Epithelial cell of alveolus of lung (primary cell): Measurements from ENCODE around the gene CTRC.

DNA sequence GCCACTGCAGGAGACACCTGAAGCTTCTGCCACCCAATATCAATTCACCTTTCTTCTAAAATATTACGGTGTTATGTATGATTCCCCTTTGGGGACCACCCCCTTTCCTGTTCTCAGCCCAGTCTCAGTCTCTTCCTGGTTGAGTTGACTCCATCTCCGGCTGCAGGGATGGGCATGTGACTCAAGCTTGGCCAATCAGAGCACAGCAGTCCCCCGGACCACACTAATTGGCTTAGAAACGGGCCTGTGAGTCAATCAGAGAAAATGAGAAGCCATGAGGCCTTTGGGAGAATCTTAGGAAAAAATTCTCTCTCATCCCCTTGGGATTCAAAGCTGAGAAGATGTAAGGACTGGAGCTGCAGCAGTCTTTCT is 10.8 kb upstream of the FHAD1 start:
- RAMPAGE, long total RNA, result no peak
- RRBS, result 53% methylated on average over 2 of the region's 4 CpGs

DNA sequence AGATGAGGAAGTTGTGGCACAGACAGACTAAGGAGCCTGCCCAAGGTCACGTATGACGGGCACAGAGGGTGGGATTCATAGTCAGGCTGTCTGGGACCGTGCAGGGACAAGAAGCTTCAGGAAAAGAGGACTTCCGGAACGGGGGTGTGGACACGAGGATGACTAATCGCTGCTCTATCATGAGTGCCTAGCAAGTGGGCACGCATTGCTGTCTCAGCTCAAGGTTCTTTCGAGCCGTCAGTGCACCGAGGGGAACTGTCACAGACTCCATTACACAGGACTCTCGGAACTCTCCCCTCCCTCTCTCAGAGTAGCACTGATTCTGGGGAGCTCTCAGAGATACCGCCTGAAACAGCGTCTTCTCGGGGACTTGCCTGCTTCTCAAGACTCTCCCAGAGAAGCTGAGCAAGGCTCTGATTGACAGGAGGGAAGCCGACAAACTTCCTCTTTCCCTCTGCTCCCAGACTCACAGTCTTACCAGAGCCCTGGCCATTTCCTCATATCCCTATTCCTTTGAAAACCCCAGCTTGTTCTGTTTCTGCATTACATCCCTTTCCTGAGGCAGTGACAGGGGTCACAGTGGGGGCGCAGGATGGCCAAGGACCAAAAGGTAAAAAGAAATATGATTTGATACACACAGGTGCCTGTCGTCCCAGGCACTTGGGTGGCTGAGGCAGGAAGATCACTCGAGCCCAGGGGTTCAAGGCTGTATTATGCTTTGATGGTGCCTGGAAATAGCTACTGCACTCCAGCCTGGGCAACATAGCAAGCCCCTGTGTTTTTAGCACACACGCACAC is 14.4 kb downstream of the FHAD1 start:
- RAMPAGE, long total RNA, result no peak
- RRBS, result no CpG with 5 or more reads among the region's 20 CpGs

GRCh38 chr1:15279603-15279908 is 32.5 kb downstream of the FHAD1 start:
- RAMPAGE, long total RNA, result no peak
- RRBS, result no CpG with 5 or more reads among the region's 3 CpGs

- RAMPAGE, long total RNA, result no peak
- RRBS, result no CpG with 5 or more reads among the region's 19 CpGs
Observed at GRCh38 chr1:15387968-15388870, 21.5 kb upstream of the EFHD2 start.

GRCh38 chr1:15407962-15408250 is 1.8 kb upstream of the EFHD2 start:
- RAMPAGE, long total RNA, result no peak
- RRBS, result no CpG with 5 or more reads among the region's 4 CpGs

DNA sequence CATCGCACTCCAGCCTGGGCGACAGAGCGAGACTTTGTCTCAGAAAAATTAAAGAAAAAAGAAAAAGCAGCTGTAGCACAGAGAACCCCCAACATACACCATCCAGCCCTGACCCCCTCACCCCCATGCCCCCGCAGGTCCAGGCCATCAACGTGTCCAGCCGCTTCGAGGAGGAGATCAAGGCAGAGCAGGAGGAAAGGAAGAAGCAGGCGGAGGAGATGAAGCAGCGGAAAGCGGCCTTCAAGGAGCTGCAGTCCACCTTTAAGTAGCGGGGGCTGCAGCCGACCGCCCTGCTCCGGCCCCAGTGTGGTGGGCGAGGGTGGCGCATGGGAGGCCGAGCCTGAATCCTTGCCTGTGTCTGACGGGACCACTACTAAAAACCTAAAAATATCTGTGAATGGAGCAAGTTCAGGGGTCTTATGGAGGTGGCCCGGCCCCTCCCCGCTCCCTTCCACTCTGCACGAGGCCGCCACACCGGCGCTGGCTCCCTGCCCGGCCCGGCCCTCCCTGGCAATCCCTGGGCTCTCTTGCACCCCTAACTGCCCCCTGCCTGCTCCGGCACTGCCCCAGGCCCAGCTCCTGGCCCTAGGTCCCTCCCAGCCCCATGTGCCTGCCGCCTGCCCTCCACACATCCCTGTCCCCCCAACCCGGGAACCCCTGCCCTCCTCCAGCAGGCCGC is 9.6 kb upstream of the CTRC start:
- RAMPAGE, long total RNA, result no peak
- RRBS, result 66% methylated on average over 7 of the region's 30 CpGs

GRCh38 chr1:15438118-15438589 is at the start of gene CTRC:
Gene CTRC (plus strand): TSS chr1:15438443.
- RAMPAGE, long total RNA, result no peak
- RRBS, result no CpG with 5 or more reads among the region's 8 CpGs

GRCh38 chr1:15523581-15524130 is 359 bp downstream of the CASP9 start:
- RAMPAGE, long total RNA, result no peak
- RRBS, result no CpG with 5 or more reads among the region's 20 CpGs

DNA sequence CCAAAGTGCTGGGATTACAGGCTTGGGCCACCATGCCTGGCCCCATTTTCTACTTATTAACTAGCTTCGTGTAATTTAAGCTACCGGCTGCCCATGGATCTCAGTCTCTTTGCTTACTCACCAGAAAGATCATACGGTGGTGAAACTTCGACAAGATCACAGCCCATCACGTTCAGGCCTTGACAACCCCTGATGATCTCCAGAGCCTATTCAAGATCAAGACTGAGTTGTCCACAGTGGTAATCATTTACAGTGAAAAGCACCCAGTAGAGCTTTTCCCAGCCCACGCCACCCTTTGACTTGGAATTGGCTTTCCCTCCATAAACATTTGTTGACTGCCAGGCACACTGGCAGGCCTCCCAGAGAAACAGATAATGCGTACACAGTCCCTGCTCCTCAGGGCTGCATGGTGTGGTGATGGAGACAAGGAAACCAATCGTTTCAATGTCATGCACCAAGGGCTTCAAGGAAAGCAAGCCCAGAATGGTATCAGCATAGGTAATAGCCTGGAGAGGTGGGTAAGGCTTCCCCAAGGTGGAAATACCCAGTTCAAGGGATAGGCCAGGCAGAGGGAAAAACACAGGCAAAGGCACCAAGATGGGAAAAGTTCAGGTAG is 10.1 kb downstream of the AGMAT start:
- RAMPAGE, long total RNA, result no peak
- RRBS, result no CpG with 5 or more reads among the region's 8 CpGs

DNA sequence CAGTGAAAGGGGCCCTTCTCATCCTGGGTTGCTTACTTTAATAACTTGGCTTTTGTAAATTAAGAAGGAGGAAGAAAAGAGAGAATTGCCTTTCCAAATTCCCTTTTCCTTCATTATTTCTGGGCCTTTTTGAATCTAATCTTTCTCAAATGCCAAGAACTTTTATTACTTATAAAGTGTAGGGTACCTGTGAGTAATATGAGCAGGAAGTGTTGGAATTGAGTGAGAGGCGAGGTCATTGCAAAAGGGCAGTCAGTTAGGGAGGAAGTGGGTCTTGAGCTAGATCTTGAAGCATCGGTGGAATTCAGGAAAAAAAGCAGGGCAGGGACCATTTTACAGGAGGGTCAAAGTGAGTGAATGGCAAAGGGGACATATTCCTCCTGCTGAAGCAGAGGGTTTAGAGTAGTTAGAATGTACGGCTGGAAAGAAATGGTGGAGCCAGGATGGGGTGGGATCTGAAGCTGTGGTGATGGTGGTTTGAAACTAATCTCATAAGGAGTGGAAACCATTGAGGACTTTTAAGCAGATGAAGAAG is 18.8 kb upstream of the RSC1A1 start:
- RAMPAGE, long total RNA, result no peak
- RRBS, result no CpG with 5 or more reads among the region's 3 CpGs

DNA sequence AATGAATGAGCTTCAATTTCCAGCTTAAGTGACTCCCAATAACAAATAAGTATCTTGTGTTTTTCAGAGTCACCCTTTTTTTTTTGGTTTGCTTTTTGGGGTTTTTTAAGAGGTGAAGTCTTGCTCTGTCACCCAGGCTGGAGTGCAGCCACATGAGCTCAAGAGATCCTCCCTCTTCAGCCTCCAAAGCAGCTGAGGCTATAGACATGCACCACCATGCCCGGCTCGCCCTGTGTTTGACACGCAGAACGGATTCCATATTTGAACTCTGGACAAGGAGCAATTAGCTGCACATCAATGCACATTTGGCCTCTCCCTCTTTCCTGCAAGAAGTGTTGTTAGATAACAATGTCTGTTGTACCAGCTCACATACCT is 3.2 kb upstream of the PLEKHM2 start:
- RAMPAGE, long total RNA, result no peak
- RRBS, result no CpG with 5 or more reads among the region's 4 CpGs

GRCh38 chr1:15684922-15685450 is 866 bp downstream of the PLEKHM2 start:
- RAMPAGE, long total RNA, result no peak
- RRBS, result 2% methylated on average over 7 of the region's 15 CpGs

DNA sequence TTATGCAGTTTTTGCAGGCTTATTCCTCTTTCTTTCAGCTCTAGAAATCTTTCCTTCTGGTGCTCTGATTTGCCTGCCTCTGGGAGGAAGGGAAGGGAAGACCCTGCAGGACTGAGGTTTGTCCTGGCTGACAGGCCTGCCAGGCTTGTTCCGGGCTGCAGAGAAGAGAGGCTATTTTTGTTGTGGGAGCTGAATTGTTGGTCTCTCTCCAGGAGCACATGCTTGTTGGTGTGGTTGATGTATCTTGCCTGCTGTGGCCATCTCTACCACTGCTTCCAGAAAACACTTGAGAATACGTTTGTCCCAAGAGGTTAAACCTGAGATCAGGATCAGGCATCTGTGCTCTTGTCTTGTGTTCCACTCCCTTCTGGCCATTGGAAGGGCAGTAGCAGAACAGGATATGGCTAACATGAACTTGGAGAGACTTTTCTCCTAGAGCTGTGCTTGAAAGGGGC is 21.6 kb upstream of the SLC25A34 start:
- RAMPAGE, long total RNA, result no peak
- RRBS, result no CpG with 5 or more reads among the region's 2 CpGs

DNA sequence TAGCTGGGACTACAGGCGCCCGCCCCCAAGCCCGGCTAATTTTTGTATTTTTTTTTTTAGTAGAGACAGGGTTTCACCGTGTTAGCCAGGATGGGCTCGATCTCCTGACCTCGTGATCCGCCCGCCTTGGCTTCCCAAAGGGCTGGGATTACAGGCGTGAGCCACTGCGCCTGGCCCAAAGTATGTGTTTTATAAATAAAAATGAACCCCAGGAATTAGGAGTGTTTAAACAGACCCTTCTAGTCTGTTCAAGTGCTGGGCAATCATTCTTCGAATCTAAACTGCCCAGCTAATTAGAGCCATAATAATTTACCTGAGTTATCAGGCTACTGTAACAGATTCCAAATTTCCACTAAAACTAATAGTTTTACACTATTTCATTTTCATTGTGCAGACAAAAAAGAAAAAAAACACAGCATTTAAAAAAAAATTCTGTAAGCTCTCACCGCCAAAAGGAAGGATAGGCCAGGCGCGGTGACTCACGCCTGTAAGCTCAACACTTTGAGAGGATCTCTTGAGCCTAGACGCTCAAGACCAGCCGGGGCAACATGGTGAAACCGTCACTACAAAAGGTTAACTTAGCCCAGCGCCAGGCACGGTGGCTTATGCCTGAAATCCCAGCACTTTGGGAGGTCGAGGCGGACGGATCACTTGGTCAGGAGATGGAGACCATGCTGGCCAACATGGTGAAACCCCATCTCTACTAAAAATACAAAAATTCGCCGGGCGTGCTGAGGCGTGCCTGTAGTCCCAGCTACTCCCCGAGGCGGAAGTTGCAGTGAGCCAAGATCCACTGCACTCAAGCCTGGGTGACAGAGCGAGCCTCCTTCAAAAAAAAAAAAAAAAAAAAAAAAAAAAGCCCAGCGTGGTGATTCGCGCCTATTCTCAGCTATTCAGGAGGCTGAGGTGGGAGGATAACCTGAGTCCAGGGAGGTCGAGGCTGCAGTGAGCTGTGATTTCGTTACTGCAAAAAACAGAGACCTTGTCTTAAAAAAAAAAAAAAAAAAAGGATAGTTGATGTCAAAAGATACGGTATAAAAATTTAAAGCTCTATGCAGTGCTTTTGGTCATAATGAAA is 14.4 kb upstream of the SPEN start:
- RAMPAGE, long total RNA, result no peak
- RRBS, result no CpG with 5 or more reads among the region's 36 CpGs

- RAMPAGE, long total RNA, result no peak
- RRBS, result 0% methylated on average over 2 of the region's 49 CpGs
Observed at GRCh38 chr1:15849220-15850397, 2.1 kb downstream of the SPEN start.

- RAMPAGE, long total RNA, result no peak
- RRBS, result no CpG with 5 or more reads among the region's 1 CpG
Observed at GRCh38 chr1:15850474-15850822, 2.9 kb downstream of the SPEN start.

GRCh38 chr1:15913789-15914604 is 61.9 kb downstream of the ZBTB17 start:
- RAMPAGE, long total RNA, result no peak
- RRBS, result no CpG with 5 or more reads among the region's 8 CpGs

GRCh38 chr1:16018369-16018833 is 558 bp upstream of the HSPB7 start:
- RAMPAGE, long total RNA, result no peak
- RRBS, result 61% methylated on average over 2 of the region's 7 CpGs

GRCh38 chr1:16048317-16049201 is 5.0 kb downstream of the CLCNKB start:
- RAMPAGE, long total RNA, result no peak
- RRBS, result no CpG with 5 or more reads among the region's 38 CpGs

- RAMPAGE, long total RNA, result no peak
- RRBS, result no CpG with 5 or more reads among the region's 11 CpGs
Observed at GRCh38 chr1:16079388-16079930, 6.0 kb upstream of the FAM131C start.